CD14-positive monocyte (primary cell): Measurements from ENCODE around the gene SEC11C.

DNA sequence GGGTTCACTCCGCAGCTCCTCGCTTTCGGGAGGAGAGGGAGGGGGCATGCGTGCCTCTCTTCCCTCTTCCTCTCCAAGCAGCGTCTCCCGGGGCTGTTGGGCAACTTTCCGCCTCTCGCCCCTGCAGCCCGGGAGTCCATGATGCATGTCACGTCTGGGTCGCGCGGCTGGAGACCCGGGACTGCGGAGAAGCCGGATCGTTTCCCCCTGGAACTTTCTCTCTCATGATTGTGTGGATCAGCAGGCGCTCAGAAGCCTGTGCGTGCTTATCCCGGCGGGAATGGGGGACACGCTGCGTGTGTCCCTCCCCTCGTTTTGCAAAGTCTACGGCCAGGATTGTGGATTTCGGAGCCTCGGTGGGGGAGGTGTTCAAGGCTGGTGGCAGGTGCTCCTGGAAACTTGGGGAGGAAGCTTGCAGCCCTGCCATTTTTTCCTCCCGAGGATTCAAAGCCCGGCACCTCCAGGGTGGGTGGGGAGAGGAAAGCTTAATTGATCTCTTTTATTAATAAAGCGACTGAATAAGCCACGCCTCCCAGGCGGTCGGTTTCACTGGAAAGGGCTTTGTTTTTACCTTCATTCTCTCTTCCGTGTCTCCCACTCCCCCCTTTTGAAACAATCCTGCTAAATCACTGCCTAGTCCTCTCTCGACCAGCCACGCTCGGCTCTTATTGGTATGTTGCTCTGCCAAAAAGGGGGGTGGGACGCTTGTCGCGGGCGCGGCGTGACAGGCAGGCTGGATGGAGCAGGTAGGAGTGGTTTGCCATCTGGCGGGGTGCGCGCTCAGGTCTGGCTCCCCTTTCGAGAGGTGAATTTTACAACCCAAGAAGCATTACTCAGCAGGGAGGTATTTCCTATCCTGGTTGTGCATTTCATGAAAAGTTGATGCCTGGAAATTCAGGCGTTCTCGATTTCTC, 1.2 kb downstream of the NEDD4L start:
- CAGE, long polyA plus RNA: no peak

GRCh38 chr18:58047122-58048022, 3.3 kb downstream of the NEDD4L start:
- CAGE, long polyA plus RNA: no peak

- CAGE, long polyA plus RNA: no peak
Observed at GRCh38 chr18:58070982-58071611, 27.1 kb downstream of the NEDD4L start.

DNA sequence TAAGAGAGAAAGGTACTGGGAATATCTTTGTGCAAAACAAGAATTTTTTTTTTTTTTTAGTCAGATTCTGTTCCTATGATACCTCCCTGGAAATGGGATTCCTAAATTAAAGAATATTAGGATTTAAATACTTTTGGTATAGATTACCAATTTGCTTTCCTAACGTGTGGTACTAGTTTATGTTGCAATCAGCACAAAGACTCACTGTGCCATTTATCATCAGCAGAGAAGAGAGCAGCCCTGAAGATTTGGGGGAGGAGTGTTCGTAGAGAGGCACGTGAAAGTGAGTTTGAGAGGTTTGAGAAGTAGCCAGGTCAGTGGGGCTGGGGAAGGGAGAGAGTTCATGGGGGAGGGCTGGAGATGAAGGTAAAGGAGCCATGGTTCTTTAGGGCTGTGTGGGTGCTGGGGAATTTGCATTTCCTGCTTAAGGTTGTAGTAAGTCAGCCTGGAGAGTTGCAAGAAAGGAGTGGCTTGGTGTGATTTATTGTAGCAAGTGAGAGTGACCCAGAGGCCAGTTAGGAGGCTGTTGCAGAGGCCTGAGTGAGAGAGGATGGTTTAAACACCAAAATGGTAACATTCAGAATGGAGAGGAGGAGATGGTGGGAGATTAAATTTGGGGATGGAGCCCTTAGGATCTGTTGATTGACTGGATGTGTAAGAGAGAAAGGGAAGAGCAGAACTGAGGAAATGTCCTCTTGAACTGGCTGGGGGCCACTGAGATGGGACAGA, 172.1 kb downstream of the NEDD4L start:
- CAGE, long polyA plus RNA: no peak

DNA sequence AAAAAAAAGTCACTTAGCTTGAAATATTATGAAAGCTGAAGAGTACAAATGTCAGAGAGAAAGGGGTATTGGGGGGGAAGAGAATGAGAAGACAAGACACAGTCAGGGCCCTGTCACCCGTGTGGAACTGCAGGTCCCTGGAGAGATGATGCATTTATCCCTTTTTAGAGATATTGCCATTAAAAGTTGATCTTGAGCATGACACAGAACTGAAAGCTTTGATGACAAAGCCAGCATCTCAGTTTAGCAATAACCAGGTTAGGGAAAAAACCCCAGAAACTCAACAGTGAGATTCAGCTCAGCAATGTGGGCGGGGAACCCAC, 181.0 kb downstream of the NEDD4L start:
- CAGE, long polyA plus RNA: no peak

DNA sequence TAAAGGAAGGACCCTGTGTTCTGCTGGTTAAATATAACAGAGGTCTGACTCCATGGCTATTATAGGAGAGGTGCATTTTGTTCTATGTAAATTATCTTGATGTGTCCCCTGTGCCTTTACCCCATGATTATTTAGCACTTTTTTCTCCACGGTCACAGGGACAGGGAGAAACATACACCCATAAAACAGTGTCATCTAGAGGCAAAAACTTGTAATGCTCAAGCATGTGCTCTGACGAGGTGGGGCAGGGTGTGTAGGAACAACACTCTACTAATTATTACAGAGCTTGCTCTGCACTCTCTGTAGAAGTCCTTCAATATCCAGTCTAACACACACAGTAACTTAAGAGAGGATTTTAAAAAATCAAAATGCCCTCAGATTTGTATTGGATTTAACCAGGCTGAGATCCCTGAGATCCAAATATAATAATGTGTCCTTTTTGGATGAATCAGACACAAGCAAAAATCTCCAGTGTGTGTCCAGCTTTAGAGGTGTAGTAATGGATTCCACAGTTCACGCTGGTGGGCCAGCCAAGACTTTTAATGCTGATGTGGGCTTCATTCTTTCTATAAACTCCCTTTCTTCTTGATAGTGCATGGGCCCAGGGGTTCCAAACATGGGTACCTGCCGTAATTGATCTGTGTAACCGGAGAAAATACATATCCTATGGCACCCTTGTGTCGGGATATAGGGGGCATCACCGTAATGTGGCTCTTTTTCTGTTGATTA, 188.1 kb downstream of the NEDD4L start:
- CAGE, long polyA plus RNA: no peak

- CAGE, long polyA plus RNA: no peak
Observed at GRCh38 chr18:58400363-58400987, 228.4 kb downstream of the ALPK2 start.

- CAGE, long polyA plus RNA: no peak
Observed at GRCh38 chr18:58407109-58407688, 221.7 kb downstream of the ALPK2 start.

GRCh38 chr18:58592382-58593000, 36.4 kb downstream of the ALPK2 start:
- CAGE, long polyA plus RNA: no peak

DNA sequence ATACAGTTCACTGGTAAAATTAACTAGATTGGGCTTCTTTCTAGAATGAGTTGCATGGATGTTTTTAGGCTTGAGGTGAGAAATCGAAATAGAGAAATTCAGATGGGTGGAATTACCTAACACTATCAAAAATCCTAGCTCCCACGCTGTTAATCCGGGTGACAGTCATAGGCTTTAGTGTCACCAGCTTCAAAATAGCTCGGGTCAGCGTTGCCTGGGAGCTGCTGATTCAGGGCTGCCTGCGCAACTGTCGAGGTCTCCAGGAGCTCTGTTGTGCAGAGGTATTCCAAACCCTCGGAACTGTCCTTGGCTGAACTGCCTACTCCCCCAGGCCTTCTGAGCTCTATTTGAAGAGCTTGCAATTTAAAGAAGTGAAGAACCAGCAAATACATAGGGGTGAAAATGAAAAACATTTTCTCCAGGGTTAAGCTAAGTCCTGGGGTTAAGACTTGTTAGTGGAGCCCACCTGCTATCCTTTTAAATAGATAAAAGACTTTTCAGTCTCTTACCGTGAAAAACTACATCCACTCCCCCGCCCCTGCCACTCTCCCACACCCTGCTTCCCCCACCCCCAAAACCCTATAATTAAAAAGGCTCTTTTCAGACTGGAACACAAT, 21.3 kb upstream of the ZNF532 start:
- CAGE, long polyA plus RNA: no peak

DNA sequence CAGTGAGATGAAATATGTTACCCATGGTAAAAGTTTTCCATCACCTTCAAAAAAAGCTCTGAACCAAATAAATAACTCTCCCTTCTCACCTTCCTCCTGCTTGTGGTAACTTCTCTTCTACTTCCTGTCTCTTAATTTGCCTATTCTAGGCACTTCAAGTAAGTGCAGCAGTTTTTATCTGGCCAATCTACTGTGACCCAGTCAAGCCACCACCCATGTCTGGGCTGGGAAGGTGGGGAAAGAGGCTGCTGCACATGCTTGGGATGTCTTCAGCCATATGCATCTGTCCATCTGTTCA, 31.5 kb downstream of the ZNF532 start:
- CAGE, long polyA plus RNA: no peak

DNA sequence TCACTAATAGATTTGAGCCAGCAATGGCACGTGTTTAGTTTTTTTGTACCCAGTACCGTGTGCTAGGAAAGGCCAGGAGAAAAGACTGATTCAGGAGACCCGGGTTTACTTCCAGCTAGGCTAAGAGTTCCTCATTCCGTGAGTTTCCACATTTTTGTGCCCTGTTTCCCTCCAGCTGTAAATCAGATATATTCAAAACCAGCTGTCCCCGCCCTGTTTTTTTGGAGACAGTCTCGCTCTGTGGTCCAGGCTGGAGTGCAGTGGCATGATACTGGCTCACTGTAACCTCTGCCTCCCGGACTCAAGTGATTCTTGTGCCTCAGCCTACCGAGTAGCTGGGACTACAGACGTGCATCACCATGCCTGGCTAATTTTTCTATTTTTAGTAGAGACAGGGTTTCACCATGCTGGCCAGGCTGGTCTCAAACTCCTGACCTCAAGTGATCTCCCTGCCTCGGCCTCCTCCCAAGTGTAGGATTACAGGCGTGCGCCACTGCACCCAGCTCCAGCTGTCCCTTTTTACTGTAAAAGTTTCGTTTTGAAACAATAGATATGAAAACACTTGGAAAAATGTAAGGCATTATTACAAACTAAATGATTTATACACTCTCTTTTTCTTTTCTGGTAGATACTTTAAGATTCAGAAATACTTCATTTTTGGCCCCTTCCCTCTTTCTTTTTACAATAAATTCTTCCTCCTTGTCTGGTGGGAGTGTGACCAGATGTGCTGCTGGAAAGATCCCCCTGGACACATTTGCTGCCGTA, 112.7 kb upstream of the SEC11C start:
- CAGE, long polyA plus RNA: no peak

GRCh38 chr18:59139282-59140458, at the start of gene SEC11C:
SEC11C (plus strand) TSS chr18:59139884.
- CAGE, long polyA plus RNA: no peak

DNA sequence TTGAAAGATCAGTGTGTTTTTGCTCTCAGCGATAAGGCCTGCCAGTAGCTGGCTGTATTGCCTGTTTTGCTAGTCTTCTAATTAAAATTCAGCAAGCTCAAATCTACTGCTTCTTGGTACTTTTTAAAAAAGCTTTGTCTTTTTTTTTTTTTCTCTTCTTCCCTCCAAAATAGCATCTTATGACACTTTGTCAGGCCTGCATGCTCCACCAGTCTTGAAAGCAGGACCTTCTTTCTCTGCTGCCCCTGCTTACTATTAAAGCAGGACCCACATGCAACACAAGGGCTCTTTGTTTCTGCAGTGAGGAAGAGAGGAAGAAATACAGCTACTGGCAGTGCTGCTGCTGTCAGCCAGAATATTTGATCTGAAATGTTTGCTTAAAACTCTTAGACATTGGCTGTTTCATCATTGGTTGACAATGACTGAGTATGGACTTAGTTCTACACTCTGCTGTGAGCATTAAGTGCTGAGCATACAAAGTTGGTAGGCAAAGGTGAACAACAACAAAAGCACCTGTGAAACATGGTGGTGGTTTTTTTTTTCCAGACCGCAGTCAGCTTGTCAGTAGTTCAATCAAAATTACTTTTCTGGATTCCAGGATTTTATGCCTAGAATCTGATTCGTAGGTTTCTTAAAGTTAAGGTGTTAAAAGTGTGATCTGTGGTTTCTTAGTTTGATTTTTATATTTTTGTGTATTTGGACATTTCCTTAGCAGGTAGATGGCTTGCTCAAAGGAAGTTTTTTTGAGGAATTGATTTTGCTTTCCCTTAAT, 2.0 kb downstream of the SEC11C start:
- CAGE, long polyA plus RNA: no peak

- CAGE, long polyA plus RNA: no peak
Observed at GRCh38 chr18:59269043-59269531, 4.2 kb downstream of the RAX start.

DNA sequence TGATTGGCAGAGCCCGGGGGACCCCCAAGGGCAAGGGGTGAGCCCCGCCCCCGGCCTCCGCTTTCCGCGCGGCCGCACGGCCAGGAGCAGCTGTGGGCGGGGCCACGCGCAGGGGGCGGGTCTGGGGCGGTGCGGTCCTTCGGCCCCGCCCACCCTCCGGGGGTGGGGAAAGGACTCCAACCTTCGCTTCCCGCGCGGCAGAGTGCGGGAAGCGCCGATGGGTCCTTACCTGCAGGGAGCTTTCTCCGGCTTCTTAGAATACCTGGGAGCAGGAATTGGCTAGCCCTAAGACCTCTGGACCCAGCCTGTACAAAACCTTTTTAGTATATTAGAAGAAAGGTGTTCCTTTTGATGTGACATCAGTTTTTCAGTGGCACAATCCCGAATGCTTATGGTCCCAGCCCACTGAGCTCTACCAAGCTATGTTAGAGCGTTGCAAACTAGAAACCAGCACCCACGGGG, 287 bp upstream of the LMAN1 start:
- CAGE, long polyA plus RNA: no peak

GRCh38 chr18:59515923-59516882, 157.1 kb upstream of the LMAN1 start:
- CAGE, long polyA plus RNA: no peak

DNA sequence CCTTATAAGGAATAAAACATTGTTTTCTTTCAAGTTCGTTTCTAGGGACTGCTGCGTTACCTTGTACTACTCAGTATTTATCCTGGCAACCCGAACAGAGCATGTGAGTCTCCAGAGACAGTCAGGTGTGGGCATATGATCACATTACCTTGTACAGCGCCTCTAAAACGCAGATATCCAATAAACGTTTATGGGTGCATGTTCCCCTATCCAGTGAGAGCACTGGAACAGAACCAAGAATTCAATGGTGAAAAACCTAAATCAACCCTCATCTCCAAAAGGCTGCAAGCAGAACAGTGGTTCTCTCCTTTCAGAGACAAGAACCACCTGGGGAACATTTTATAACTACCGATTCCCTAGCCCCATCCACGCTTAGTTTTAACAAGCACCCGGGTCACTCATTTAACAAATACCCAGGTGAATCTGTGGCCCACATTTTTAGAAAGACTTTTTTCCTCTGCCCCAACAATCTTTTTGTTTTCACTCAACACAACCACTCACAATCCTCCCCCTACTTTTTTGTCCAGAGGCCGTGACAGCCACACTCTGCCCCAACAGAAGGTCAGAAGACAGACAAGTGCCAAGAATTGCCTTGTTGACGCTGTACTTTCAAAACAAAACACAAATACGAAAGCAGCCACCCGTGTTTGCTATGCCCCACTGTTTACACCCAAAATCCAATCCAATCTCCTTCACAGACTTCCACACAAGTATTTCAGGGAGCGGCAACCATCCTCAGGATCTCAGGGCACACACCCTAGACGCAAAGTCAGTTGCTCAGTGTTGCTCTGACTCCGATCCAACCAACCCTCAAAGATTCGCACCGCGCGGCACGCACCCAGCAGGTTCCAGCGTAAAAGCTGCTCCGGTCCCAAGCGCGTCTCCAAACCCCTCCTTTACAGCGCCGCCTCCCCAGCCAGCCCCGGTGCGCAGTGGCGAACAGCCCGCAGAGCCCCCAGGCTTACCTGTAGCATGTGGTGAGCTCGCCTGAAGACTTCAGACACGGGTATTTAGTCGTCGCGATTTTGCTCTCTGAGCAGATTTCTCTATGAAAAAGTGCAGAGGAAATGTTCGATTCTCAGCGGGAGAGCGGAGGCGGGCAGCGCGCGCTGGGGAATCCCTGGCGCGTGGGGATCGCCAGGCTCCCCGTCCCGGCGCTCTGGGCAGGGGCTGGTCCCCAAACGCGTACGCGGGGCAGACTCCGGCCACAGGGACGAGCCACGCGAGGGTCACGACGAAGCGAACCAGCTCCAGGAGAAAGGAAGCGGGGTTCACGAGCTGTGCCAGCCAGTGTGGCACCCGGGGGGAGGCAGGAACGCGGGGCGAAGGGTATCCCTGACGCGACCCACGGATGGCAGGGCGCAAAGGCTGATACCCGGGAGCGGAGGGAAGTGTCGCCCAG, 1.1 kb downstream of the CCBE1 start:
- CAGE, long polyA plus RNA: no peak

- CAGE, long polyA plus RNA: no peak
Observed at GRCh38 chr18:59881652-59882846, 17.7 kb upstream of the PMAIP1 start.

- CAGE, long polyA plus RNA: no peak
Observed at GRCh38 chr18:59900111-59900832, 476 bp downstream of the PMAIP1 start.